Ishikawa (cell line): ENCODE measurements around a stretch of chr6.

DNA sequence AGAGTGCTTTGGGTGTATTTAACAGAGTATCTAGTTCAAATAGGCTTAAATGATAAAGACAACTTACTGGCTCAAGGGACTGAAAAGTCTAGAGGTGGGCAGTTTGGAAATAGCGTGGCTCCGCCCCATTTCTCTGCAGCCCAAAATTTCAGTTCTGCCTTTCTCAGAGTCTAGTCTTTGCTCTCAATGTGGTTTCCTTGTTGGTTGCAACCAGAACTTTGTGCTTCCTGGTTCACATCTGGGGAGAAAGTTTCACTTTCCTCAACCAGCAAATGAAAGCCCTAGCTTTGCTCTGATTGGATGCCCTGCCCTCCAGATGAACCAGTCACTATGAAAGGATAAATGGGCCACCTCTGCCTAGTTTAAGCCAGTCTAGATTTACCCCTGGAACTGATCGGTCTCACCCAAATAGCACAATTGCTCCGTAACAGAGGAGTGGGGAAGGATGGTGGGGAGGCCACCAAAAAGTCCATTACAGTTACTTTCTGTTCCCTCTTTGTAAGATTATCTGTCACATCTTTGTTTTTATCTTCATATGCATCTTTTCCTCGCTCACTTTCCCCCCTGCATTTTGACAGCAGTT lies 15.0 kb downstream of the SYCP2L start:
- RRBS, result no CpG with 5 or more reads among the region's 5 CpGs

DNA sequence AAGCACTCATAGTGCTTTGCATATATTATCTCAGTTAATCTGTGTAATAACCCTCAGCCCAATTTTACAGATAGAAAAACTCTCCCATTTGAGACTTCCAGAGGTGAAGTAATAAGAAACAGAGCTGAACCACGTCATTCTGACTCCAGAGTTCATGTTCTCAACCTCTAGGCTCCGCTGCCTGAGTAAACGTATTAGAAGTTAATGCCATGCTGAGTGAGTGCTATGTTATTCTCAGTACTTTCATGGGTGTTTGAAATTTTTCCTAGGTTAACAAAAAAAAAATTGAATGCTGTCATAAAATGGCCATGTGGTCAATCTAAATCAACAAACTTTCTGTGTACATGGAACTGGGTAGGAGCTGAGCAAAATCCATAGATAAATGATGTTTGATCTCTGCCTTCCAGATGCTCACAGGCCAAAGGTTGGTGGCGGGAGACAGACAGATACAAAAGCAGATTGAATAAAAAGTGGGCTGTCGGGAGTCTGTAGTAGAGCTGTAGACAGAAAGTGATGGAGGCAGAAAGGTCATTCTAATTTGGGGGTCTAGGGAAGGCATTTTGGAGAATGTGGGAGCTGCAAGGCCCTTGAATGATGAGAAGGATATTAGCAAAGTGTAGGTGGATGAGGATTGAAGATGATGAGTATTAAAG lies 22.7 kb upstream of the ELOVL2 start:
- RRBS, result no CpG with 5 or more reads among the region's 5 CpGs

DNA sequence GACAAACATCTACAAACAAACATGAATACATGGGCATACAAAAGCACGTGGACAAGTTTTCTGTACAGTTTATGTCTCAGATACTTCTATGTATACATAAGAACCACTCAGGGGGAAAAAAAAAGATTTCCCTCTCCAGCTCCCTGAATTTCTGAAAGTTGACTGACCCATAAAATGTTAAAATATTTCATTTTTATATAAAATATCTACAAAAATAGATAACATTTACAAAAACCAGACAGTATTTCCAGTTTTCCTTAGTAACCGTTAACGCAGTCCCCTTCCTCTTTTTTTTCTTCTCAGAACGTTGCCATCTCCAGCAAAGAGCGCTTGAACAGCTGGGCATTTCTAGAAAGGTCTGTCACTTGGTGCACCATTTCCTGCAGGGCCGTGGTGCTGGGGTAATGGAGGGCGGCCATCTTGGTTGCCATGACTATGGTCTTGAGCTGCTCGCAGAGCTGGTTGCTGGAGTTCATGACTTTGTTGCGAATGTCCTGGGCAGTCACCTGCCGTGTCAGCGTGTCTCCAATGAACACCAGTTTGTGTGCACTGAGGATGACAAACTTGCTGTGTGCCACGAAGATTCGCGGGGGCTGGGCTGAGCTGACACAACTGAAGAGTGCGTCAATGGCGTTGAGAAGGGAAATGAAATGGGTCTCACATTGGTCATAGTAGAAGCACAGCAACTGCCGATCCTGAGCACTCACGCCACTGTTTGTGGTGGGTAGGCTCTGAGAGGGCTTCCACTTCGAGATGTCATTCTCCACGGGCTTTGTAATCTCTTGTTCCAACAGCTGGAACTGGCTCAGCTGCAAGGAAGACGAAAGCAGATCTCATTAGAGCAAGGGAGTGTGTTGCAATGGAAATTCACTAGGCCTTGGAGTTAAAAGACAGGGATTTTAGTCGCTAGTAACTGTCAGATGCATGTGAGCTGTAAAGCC lies 47.3 kb downstream of the NEDD9 start:
- RRBS, result no CpG with 5 or more reads among the region's 22 CpGs

DNA sequence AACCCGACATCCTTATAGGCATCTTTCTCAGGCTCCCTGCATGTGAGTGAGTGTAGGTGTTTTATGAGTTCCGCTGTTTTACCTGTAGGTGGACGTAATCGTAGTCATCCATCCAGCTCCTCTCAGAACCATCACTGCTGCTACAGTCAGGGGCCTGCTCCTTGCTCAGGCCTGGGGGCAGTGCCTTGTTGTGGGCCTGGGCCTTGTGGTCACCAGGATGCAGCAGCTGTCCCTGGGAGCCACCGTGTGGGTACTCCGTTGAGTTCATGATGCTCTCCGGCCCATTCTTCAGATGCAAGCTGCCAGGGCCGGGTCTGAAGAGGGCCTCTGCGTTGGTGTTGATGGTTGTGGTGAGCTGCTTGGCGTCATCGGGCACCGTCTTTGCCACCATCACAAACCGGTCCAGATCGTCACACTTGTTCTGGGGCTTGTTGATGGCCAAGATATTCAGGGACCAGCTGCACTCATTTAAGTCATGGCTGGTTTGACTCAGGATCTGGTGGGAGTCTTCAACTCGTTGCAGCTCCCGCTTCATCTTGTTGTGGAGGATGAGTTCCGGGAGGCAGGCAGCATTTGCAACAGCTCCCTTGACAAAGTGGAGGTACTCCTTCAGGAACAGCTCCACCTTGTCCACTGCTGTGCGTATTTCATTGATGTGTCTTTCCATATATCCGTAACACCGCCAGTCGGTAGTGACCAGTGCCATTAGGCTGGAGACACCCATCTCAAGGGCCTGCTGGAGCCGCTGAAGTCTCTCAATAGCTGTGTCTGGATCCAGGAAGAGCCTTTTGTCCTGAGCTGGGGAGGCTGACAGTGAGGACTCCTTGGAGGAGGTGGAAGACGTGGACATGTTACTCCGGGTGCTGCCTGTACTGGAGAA lies 42.3 kb downstream of the NEDD9 start:
- RRBS, result 95% methylated on average over 5 of the region's 24 CpGs

- RRBS, result no CpG with 5 or more reads among the region's 4 CpGs
Observed at GRCh38 chr6:11206420-11207028, 25.9 kb downstream of the NEDD9 start.

DNA sequence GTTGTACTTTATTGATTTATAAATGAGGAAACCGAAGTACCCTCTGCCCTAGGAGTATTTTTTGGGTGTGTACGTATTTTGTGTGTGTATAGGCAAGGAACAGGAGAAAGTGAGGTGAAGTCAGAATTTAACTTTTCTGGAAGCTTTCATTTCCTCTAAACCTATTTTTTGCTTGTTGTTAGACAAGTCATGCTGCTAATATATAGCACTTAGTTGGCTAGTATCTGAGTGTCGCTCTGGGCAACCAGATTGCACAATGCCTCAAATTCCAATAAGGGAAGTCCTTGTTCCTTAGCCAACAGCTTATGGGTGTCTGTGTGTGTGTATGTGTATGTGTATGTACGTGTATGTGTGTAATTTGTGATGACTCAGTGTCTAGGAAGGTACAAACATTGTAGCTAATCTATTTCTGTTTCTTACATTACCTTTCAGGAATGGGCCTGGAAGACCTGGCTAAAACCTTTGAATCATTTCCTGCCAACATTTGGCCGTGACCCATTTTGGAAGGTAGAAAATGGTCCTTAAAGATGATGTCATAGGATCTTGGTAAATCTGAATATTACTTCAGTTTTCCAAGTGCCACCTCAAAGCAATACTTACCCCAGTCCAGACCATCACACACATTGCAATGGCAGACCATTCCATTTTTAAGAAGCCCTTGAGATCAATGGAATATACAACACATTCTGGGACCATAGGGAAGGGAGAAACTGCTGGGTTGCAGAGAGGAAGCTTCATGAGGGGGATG lies 25.3 kb downstream of the NEDD9 start:
- RRBS, result no CpG with 5 or more reads among the region's 5 CpGs

DNA sequence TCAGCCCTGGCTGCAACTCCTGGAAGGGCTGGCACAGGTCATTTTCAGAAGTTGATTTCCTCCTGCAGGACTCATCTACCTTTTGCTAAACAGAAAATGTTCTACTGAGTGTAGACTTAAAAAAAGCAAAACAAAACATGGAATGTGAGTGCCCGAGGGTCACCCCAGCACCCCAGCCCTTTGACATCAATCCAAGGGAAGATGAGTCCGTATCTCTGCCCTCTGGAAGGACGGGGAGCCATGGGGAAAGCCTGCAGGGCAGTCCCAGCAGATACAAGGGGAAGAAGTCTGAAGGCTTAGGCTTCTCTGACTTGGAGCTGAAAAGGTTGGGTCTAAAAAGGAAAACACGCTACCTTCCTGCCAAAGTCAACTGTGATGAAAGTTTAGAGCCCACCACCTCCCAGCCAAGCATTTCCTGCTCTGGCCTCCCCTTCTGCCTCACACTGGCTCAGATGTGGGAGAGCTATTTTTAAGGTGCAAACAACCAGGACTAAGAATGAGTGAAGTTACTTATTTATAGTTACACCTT lies 21.4 kb downstream of the NEDD9 start:
- RRBS, result no CpG with 5 or more reads among the region's 4 CpGs

GRCh38 chr6:11217286-11217980 lies 15.0 kb downstream of the NEDD9 start:
- RRBS, result no CpG with 5 or more reads among the region's 3 CpGs

- RRBS, result no CpG with 5 or more reads among the region's 5 CpGs
Observed at GRCh38 chr6:11223214-11223840, 9.1 kb downstream of the NEDD9 start.

DNA sequence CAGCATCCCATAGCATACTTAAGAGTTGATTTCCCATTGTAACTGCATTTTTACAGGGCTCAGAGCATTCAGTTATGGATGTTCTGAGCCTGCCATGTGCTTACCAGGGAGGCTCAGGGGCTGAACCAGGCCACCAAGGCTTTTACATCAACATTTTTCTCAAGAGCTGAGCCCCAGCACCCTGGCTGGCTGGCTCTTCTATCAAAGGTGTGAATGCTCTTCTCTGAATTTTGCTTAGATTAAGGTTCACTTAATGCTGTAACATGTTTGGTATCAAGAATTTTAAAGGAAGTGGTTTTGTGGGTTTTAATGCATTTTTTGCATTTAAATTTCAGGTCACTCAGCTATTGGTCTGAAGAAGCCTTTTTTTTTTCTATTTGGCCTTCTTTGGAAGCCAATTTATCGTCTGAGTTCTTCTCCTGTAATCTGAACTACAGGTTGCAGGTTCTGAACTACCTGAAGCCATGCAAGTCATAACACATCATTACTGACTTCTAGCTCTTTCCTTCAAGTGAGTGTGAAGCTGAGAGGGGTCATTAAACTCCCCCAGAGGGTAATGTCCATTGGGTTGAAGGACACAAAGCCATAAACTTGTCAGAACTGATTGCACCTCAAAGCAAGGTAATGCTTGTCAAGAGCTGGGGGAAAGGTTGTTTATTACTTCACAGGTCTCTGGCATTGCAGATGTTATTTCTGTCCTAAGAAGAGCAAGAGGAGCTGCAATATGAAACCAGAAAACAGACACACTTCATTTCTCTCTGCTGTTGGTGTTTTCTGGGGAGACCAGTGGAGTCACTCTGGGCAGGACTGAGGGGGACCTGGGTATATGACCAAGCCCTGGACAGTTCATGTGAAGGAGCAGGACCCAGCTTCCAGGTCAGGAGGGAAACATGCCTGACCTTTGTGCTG lies 25.9 kb upstream of the NEDD9 start:
- RRBS, result no CpG with 5 or more reads among the region's 1 CpG

DNA sequence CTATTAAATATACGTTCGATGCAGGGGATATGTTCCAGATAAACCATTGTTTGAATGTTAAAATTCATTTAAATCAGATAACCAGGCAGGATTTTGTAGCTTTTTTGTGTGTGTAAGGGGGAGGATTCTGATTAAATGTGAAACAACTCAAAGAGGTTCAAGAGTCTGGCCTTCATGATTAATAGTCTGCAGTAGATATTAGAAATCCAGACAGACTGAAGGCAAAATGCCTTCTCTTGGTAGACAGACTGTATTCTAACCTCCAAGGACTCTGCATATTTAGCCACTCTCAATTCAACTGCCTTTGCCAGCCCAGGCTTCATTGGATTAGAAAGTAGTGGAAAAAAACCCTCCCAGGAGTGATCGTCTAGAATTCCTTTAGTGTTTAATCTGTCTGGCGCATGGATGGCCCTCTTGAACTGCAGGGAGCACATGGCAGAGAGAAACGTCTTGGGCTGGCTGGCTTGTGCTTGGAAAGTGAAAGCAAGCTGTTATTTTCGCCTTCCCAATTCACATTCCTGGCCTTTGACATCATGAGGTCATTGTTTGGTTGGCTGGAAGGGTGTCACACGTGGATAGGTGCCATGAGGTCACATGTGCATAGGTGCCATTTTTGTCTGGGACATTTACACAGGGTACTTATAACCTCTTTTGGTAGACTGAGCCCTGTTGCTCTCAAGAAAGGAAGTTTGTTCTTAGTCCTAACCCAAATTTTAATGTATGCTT lies 30.8 kb upstream of the NEDD9 start:
- RRBS, result no CpG with 5 or more reads among the region's 7 CpGs

DNA sequence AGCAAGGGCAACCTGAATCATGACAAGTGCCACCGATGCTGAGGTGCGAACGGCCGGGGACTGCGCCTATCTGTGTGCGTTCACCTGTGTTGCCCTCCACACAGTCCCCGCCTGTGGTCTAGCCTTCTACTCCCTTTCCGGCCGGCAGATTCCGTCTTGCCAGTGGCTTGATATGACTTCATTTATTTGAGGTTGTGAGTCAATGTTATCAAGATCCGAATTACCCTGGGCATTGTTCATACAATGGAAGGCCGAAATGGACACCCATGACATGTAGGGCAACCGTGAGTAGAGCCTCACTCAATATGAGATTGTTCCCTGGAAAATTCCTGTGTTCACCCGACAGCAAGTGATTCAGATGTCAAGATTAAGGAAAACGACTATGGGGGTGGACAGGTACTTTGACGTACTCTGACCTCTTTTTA lies 41.0 kb upstream of the NEDD9 start:
- RRBS, result 100% methylated on average over 3 of the region's 16 CpGs

GRCh38 chr6:11373914-11374685 lies 141.6 kb upstream of the NEDD9 start:
- RRBS, result no CpG with 5 or more reads among the region's 5 CpGs

GRCh38 chr6:11392477-11393410 lies 144.8 kb upstream of the TMEM170B start:
- RRBS, result no CpG with 5 or more reads among the region's 12 CpGs

DNA sequence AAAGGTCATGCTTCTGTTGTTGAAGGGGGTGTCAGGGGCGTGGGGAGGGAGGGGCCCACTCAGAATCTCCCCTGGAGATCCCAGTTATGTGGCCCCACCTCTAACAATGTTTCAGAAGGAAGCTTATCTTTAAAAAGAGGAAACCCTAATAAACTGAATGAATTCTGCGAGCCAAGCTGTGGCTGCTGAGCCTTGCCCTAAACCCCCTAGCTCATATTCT lies 4.1 kb downstream of the ADTRP start:
- RRBS, result no CpG with 5 or more reads among the region's 2 CpGs

- RRBS, result no CpG with 5 or more reads among the region's 6 CpGs
Observed at GRCh38 chr6:11834180-11834684, 55.6 kb upstream of the ADTRP start.

- RRBS, result no CpG with 5 or more reads among the region's 2 CpGs
Observed at GRCh38 chr6:11834969-11835680, 56.5 kb upstream of the ADTRP start.

DNA sequence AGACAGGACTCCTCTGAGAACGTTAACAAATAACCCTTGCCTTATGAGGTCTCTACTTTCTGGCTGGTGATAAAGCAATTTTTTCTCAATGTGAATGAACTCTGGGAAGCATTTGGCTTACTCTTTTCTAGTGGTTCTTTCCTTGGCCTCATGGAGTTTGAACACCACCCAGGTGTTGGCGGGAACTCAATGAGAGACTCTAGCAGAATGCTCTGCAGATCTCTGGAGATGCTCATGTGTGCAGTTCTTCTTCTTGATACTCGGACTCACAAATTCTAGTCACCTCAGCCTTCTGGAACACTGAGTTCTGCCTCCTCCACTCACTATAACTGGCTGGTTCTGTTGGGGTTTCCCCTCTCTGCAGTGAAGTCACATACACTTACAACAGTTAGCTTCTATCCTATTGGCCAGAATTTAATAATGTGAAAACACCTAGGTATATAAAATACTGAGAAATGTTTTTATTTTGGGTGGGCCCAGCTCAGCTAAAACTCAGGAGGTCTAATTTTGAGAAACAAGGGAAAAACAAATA lies 109.7 kb upstream of the HIVEP1 start:
- RRBS, result no CpG with 5 or more reads among the region's 3 CpGs

- RRBS, result no CpG with 5 or more reads among the region's 8 CpGs
Observed at GRCh38 chr6:11934563-11935111, 77.5 kb upstream of the HIVEP1 start.